Islet of Langerhans (tissue), 1 donor: ENCODE measurements around the gene INSIG1.

- RRBS = no CpG with 5 or more reads among the region's 7 CpGs
These were observed 53.1 kb upstream of the INSIG1 start for GRCh38 chr7:155244484-155245018.

DNA sequence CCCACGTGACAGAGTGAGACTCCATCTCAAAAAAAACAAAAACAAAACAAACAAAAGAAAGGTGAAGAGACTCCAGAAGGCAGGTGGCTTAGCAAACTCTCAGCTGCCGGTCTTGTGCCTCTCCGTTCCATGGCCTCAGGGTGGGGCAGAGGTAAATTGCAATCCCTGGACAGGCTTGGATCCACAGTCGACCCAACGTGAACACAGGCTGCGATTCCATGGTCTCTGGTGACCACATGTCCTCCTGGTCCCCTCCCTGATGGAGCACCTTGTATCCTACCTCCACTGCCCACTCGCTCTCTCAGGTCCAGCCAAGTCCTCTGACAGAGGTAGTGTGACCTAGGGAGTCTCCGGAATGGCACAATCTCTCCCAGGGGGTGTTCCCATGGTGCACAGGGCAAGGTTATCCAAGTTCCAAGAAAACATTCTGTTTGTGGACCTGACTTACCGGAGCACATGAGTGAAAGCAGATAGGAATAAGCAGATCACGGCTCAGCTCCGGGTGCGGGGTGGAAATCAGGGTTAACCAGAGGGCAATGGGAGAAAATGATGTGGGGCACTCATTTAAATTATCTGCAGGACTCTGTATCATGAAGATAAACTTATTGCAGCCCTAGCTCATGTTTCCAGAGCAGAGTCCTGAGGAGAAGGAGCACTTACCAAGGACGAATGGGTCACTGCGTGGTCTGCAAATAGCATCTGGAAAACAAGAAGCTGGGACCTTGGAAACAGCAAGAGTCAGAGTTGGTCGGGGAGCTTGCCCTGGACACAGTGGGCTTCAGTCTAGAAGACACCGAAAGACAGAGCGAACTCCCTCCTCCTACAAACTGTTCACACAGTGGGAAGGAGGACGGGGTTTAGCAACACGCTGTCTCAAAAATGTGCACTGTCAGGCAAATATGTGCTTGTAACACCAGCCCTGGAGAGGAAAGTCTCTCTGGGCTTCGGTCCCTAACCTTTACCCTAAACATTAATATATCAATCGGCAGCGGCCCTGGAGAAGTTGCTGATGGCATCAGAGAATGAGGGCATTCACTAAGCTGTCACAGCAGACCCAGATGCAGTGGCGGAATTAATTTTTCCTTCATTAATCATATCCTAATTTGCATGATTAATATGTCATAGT is 45.7 kb upstream of the INSIG1 start:
- RRBS = 85% methylated on average over 3 of the region's 23 CpGs

DNA sequence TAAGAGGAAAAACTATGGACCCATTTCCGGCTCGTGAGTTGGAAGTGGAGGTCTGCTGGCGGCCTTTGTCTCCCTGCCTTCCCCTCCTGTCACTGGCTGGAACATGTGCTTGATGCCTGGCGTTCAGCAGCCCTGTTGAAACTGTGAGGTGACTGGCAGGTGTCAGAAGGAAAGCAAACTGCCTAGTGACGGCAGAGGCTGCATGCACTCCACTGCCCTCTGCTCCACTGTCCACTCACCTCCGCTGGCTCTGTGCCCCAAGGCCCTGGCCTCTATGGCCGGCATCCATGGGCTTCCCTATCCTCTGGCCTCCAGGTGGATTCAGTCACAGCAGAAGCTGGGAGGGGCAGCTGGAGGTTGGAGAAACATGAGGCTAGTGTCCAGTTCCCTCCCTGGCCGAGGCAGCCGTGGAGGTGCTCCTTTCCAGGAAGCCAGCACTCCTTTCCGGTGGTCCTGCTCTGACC is 31.3 kb upstream of the INSIG1 start:
- RRBS = no CpG with 5 or more reads among the region's 10 CpGs

GRCh38 chr7:155276057-155277098 is 21.3 kb upstream of the INSIG1 start:
- RRBS = no CpG with 5 or more reads among the region's 25 CpGs

DNA sequence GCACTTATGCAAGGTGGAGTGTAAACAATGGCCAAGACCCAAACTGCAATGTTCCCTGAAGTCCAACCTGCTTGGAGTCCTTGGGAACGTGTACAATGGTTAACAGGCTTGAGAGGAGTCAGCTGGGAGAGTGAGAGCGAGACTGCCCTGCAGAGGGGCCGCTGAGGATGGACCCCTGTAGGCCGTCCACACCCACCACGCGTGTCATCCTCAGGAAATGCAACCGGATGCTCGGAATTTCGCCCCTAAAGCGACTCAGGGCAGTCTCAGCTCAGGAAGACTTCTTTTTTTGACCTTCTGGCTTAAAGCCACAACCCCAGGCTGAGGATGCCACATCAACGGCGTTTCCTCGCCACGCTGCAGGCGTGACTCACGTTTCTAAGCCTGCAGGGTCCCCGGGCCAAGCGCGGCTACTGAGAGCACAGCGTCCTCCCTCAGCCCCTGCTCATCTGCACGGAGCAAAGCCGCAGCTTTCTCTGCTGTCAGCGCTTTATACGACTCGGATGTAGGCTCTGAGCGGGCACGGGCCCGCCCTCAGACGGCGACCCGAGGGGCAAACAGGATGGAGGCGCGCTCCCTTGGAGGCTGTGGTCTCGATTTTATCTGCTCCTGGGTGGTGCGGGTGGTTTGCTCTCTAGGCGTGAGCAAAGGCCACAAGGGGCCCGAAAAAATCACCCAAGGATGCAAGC is 877 bp upstream of the INSIG1 start:
- RRBS = no CpG with 5 or more reads among the region's 37 CpGs

- RRBS = 3% methylated on average over 66 of the region's 112 CpGs
These were observed at the start of gene INSIG1 for GRCh38 chr7:155297346-155298106. INSIG1 (plus strand) TSS chr7:155297878.

GRCh38 chr7:155300661-155301459 is 3.2 kb downstream of the INSIG1 start:
- RRBS = no CpG with 5 or more reads among the region's 11 CpGs

DNA sequence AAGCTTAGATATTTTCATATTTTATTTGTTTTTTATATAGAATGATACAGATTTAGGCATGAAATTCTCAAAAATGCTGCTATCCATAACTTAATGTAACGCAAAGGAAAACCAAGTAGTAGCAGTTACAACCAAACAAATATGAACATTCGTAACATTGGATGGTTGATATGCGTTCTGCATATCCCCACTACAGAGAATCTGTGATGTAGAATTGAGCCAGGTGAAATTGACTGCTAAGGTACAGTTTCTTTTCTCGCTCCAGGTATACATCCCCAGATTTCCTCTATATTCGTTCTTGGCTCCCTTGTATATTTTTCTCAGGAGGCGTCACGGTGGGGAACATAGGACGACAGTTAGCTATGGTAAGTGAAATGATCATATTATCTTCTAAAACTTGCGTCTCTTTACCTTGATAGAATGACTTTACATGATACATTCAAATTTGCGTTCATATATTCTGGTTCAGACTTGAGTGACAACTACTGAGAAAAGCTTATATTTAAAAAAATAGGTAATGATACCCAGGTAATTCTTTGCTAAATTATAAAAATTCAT is 4.9 kb downstream of the INSIG1 start:
- RRBS = no CpG with 5 or more reads among the region's 10 CpGs

DNA sequence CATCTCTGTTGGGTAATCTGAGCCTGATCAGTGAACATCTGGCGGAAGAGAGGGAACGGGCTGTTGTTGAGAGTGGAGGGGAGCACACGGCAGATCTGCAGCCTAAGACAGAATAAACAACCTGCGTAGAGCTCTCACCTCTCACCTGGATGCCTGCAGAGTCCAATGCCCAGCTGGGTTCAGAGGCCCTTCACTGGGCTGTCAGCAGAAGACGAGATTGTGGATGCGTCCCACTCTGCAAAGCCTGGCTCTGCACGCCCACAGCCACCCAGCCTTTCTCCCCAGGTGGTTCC is 36.1 kb downstream of the INSIG1 start:
- RRBS = no CpG with 5 or more reads among the region's 7 CpGs

GRCh38 chr7:155649614-155650344 is 5.3 kb downstream of the RBM33 start:
- RRBS = no CpG with 5 or more reads among the region's 3 CpGs

DNA sequence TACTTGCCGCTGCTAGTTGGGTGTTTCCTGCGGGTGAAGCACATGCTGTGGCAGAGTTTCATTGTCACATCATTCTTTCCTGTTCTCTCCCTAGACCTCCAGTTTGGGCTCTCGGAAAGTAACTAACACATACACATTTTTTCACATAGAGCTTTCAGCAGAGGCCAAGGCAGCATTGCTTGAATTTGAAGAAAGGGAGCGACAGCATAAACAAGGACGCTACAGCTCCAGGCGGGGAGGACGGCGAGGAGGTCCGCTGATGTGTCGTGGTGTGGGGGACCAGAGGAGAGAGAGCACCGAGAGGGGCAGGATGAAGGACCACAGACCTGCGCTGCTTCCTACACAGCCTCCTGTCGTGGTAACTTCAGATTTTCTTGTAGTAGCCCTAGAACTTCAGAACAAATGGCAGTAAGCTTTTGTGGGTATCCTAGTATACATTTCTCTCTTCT is 62.3 kb downstream of the RBM33 start:
- RRBS = no CpG with 5 or more reads among the region's 13 CpGs

DNA sequence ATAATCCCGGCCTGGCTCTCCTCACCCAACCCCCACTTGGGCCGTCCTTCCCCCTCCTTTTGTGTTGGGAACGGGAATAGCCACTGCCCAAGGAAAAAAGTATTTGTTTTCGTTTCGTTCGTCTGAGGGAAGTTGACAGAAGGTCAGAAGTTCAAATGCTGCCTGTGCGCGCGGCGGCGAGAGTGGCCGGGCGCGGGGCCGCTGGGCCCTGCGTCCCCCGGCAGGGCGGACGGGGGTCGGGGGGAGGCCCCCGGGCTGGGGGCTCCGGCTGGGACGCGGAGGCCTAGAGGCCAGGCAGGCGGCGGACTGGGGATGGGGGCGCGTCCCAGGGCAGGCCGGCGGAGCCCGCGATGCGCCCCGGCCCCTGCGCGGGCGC is 2.7 kb downstream of the SHH start:
- RRBS = 5% methylated on average over 13 of the region's 37 CpGs

DNA sequence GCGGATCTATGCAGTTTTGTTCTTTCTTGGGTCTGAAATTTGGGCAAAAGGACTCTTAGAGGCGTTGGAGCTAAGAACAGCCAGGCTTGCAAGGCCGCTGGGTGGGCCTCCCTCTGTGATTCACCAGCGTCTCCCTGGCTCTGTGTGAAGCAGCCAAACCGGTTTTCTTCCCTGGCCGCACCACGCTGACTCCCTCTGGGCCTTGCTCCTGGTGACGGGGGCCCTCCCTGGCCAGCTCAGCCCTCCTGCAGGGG is 109.7 kb upstream of the SHH start:
- RRBS = no CpG with 5 or more reads among the region's 8 CpGs

GRCh38 chr7:156402281-156402798 is 238.2 kb upstream of the RNF32 start:
- RRBS = 99% methylated on average over 3 of the region's 12 CpGs

DNA sequence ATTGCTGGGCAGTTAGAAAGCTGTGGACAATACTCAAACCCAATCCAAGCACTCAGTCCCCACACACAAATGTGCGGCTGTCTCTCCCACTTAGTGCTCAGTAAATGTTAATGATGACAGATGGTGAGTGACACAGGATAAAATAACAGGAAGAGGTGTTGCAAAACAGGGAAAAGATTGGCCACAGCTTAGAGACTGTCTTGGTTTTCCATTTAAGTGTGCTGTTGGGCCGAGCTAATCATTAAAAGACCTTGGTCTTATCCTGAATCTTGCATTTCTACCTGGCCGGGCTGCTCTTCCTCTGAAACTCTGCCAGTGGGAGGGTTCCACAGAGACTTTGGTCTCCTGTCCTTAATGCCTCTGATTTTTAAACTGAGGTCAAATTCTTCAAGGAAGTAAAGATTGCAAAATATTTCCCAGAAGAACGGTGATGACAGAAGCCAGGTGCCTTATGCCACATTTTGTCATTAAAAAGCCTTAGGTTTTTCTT is 113.1 kb upstream of the RNF32 start:
- RRBS = no CpG with 5 or more reads among the region's 4 CpGs

DNA sequence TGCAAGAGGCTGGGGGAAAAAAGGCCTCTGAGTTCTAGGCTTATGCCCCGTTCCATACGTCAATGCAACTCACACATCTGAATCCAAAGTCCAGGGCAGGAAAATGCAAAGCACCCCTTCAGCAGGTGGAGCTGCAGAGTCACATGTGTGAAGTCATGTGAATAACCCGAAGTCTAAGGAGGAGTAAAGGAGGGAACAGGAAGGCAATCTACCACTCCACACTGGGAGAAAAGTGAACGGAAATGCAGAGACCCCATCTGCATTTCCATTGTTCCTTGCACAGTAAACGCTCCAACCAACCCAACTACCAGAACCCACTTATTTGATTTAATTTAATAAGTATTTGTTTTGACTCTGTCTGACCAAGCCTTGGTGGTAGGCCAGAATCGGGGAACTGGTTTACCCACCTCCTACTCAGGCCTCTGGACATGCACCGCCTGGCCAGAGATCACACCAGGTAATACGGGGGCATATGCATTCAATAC is 95.4 kb upstream of the RNF32 start:
- RRBS = no CpG with 5 or more reads among the region's 8 CpGs

DNA sequence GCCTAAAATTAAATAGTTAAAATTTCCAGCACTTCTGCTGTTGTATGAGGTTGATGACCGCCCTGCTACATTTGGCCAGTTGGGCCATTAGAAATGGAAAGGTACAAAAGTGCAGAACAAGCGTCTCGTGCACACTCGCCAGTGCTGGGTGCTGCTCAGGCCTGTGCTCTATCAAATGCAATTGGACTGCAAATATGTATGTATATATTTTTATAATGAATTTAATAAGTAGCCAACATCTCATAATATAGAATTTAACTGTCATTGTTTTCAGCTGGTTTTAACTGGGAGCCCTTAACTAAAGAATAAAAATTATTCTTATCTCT is 34.4 kb upstream of the RNF32 start:
- RRBS = no CpG with 5 or more reads among the region's 4 CpGs

DNA sequence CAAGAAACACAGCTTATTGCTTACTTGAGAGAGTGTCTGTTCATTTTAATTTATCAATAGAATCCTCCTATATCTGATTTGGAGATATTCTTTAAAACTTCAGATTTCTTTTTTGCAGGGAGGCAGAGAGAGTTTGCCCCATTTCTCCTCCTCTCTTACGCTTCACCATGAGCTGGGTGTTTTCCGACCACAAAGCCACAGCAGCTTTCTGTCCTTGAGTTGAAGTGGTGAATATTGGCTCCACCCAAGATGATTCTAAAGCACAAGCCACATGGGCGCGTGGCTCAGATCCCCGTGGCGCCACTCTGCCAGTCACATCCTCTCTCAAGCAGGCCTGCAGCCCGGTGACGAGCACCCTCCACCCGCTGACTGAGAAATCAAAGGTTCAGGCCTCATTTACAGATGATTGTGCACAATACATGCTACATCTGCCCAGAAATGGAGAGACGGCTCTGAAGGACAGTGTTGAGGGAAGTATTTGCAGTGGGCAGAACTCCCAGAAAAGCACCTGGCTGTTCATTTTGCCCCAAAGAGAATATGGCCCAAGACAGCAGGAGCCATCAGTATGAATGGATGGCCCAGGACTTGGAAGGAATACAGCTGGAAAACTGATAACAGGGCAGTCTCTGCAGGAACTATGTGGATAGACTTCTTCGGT is 27.6 kb upstream of the RNF32 start:
- RRBS = no CpG with 5 or more reads among the region's 11 CpGs

- RRBS = 24% methylated on average over 13 of the region's 23 CpGs
These were observed 23.6 kb upstream of the RNF32 start for GRCh38 chr7:156616970-156617320.

DNA sequence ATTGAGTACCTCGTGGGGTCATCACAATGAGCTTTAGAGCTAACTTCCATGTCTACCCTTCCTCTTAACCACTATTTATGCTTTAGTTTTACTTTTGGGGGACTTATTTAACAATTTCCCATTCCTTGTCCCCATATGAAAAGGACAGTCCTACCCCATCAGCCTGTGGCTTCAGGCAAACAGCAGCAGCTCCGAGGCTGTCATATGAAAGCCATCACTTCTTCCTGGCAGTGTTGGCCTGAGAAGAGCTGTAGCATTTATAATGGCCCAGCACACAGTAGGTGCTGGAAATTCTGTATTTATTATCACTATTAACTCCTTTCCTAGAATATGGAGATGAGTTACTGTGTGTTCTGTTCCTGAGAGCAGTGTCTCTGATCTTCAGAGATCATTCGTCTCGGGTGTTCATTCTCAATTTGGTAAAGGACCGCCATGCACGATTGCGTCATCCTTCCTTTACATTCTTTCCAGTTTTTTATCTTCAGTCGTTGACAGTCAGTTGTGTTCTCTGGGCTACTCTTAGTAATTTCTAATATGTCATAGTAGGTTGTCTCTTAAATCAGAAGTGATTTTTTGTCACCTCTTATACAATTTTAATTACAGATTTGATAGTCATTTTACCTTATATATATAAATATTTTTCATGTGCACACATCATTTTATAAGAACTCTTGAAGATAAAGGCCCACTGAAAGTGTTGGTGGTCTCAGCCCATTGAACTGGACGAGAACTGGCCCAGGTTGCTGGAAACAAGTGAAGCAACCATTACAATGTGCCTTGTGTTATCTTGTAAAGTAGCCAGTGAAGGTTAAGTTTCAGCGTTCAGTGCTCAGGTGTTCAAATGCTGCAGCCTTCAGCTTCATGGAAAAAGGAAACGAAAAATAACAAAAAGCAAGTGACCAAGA is 18.7 kb downstream of the RNF32 start:
- RRBS = no CpG with 5 or more reads among the region's 11 CpGs